LUHMES (cell line): ENCODE measurements around a stretch of chr14.

GRCh38 chr14:104802237-104803153 is 1.6 kb downstream of the ZBTB42 start:
- PRO-cap = no peak

DNA sequence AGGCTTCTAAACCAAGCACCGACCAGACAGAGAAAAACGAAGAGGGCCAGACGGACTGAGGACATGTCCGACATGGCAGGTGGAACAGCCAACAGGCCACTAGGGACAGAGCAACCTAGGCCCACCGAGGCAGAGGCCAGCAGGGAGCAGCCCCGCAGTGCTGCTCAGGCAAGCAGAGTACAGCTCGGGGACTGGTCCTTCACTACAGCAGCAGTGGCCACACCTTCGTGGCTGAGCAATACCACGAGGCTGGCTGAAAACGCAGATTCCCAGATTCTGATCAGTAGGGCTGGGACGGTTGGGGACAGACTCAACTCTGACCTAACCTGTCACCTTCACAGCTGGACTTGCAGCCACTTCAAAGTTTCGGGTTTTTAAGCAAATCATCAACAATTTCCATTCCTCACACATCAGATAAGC is 1.7 kb downstream of the CDCA4 start:
- PRO-cap = no peak

- PRO-cap = no peak
These were observed 13.6 kb downstream of the GPR132 start for GRCh38 chr14:105051471-105052120.

GRCh38 chr14:105075141-105076021 is 10.2 kb upstream of the GPR132 start:
- PRO-cap = no peak

DNA sequence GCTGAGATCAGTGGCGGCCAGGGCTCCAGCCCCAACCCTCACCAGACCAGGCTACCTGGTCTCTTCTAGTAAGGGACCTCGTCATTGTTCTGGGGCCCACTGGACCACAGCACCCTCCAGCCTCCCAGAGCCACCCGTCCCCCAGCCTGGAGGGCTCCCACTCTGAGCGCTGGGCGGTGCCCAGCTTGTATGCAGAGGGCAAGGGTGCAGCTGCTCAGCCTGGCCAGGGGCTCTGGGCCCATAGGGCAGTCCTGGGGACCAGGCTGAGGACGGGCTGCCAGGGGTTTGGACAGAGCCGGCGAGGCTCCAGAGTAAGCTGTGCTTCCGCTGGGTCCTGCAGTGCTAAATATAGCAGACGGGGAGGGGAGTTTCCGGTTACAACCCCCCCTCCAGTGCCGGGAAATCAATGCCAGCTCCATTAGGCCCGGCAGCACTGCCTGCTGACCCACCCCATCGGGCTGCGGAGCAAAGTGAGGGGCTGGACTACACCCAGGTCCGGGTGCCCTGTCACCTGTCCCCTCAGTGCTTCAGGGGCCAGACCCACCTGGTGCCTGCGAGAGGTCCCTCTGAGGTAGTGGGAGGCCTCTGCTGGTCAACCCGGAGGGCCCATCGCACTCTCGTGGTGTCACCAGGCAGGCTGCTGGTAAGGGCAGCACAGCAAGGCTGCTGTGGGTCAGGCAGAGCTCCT is 2.4 kb upstream of the JAG2 start:
- PRO-cap = no peak

- PRO-cap = no peak
These were observed 585 bp downstream of the BTBD6 start for GRCh38 chr14:105248693-105249543.

DNA sequence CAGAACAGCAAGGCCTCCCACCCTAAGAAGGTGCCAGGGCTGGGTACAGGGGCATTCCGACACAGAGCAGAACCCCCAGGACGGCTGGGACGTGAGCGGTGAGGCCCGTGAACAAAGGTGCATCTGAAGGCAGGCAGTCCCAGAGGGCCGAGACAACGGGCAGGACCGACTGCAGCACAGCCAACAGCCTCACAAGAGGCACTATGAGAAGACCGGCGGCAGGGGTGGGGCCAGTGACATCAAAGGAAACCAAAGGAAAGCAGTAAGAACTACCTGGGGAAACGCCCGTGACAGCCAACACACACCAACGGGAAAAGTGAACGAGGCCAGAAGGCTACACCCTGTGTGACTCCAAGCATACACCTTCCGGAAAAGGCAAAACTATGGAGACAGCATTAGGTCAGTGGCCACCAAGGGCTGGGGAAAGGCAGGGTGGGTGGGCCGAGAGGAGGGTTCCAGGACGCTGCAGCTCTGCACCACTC is 9.2 kb downstream of the BTBD6 start:
- PRO-cap = no peak

DNA sequence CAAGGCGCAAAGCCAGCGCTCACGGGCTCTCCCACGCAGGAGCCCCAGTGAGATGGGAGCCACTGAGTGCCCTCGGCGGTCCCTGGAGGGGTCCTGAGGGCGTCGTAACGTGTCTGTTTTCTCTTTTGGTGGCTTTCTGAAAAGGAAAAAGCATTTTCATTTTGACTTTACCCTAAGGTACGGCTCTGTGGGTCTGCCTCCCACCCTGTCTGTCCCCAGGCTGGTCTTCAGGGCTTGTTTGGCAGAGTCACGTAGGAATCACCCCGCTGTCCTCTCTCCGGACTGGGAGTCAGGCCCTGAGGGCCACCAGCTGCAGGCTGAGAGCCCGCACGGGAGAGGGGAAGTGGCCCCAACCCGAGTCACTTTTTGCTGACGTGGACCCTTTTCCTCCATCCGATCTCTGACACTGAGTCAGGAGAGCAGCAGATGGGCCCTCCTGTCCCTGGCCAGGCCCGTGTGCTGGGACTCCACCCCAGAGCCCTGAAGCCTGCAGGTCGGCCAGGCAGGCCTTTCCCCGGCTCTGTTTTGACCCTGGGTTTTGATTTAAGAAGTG is 12.7 kb upstream of the TEX22 start:
- PRO-cap = no peak

- PRO-cap = no peak
These were observed 5.8 kb upstream of the CRIP2 start for GRCh38 chr14:105468605-105469453.

DNA sequence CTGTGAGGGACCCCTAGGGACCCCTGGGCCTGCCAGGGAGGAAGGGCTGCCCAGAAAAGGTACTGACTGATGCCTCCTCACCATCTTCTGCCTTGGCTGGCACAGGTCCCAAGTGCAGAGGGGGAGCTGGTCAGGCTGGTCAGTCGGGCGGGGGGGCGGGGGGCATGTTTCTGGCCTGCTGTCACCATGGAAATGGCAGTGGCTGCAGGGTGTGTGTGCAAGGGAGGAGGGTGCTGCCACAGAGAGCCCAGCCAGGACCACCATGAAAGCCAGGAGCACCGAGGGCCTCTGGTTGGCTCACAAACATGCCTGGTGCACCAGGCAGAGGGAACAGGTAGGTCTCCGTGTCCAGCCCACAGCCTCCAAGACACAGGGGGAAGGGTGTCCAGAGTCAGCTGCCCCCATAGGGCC is 1.4 kb upstream of the CRIP2 start:
- PRO-cap = no peak

GRCh38 chr14:105480448-105481720 is 5.8 kb upstream of the CRIP1 start:
- PRO-cap = no peak

DNA sequence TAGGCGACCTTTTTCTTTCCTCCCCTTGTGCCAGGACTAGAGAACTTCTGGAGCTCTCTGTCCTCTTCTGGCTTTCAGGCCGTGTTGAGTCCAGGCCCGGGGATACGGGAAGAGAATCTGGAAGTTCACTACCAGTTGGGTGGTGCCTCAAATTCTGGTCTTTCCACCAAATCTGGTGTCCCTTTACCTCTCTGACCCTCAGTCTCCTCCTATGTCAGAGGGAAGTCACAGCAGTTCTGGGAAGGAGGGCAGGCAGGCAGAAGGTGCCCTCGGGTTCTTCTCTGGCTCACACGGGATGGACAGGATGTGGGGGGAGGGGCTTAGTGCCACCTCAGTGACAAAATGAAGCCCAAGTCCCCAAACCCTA is 719 bp upstream of the TMEM121 start:
- PRO-cap = no peak

GRCh38 chr14:105640024-105640484 is 113.7 kb downstream of the TMEM121 start:
- PRO-cap = no peak

GRCh38 chr14:105854012-105854832 is 327.8 kb downstream of the TMEM121 start:
- PRO-cap = no peak

- PRO-cap = no peak
These were observed 357.2 kb downstream of the TMEM121 start for GRCh38 chr14:105883360-105884304.

DNA sequence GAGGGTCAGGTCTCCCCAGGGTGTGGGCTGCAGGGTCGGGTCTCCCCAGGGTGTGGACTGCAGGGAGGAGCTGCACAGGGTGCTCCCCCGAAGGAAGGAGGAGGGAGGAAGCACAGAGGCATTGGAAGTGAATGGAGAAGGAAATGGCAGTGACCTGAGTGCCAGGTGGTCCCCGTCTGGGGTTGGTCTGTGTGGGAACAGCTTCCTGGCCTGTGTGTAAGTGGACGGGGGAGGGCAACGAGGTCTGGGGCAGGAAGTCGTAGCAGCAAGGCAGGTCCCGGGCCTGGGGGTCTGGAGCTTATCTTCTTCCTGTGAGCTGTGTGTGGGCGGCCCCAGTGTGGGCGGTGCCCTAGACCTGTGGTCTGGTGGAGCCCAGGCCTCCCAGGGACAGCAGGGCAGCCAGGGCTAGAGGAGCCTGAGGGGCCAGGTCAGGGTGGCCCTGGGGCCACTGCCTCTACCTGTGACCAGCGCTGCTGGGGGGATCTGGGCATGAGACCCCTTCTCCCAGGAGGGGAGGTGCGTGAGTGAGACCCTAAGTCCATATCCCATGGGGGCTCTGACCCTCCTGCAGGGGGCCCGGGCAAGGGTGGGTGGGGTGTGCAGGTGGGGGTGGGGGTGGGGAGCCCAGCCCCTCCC is 382.2 kb downstream of the TMEM121 start:
- PRO-cap = no peak

DNA sequence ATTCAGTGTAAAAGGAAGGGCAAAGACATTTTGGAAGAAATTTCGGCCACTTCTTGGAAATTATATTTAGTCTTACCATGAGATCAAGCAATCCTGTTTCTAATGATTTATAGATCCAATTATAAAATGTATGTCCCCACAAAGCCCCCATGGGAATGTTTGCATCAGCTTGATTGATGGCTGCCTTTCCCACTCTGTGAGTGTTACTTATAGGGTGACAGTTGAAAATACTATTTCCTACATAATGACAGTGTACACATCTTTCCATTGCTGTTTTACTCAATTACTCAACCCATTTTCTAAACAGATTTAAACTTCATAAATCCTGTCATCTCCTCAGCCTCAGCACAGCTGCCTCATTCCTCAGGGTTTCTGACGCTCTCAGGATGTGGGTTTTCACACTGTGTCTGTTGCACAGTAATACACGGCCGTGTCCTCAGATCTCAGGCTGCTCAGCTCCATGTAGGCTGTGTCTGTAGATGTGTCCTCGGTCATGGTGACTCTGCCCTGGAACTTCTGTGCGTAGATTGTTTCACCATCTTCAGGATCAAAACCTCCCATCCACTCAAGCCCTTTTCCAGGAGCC is 749.9 kb downstream of the TMEM121 start:
- PRO-cap = no peak

GRCh38 chr14:106324534-106324868 is 798.1 kb downstream of the TMEM121 start:
- PRO-cap = no peak

- PRO-cap = no peak
These were observed 872.5 kb downstream of the TMEM121 start for GRCh38 chr14:106398770-106399439.

- PRO-cap = no peak
These were observed 1284.1 kb downstream of the TMEM121 start for GRCh38 chr14:106810305-106811134.